Measurements from ENCODE around the genes ZPBP2, NR1D1 and TOP2A.

DNA sequence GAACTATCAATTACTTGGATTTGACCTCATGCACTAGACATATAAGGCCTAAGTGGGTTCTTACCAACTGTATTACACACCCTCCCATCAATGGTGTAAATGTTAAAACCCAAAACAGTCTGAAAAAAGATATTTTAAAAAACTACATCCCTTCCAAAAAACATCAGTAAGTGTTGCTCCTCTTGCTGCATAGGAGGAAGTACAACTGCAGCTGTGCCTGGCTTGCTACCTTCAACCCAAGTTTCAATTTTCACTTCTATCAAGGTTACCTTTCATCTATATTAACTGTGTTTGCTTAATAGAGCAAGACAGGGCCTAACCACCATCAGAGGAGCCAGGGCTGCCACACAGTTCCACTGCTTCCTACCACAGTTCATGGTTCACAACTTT, 56.5 kb downstream of the GRB7 start:
- PRO-cap, result bidirectional peak, plus-strand start at position 325 of the sequence, minus-strand start at position 252 of the sequence

GRCh38 chr17:39867496-39868793, at the start of gene ZPBP2:
ZPBP2 (plus strand) TSS chr17:39868202.
- PRO-cap, result unidirectional peak, minus-strand start at chr17:39868104; unidirectional peak, minus-strand start at chr17:39868134

DNA sequence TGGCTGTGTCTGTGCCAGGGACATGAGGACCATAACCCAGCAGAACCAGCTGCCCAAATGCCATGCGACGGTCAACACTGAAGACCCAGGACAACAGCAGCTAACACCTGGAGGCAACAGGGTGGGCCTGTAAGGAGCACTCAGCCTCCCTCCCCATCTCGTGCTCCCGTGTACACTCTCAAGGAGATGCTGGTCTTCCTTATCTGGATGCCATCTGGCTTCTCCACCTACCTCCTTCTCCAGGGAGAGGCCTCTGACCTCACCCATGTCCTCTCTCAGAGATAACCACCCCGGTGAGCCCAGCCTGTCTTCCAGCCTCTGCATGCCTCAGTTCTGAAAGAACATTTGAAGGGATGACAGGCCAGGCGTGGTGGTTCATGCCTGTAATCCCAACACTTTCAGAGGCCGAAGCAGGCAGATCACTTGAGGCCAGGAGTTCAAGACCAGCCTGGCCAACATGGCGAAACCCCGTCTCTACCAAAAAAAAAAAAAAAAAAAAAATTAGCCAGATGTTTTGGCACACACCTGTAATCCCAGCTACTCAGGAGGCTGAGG, 878 bp upstream of the GSDMB start:
- PRO-cap, result no peak

GRCh38 chr17:40031568-40032257, 16.5 kb downstream of the CSF3 start:
- PRO-cap, result no peak

GRCh38 chr17:40058388-40058845, 4.2 kb upstream of the MED24 start:
- PRO-cap, result no peak

DNA sequence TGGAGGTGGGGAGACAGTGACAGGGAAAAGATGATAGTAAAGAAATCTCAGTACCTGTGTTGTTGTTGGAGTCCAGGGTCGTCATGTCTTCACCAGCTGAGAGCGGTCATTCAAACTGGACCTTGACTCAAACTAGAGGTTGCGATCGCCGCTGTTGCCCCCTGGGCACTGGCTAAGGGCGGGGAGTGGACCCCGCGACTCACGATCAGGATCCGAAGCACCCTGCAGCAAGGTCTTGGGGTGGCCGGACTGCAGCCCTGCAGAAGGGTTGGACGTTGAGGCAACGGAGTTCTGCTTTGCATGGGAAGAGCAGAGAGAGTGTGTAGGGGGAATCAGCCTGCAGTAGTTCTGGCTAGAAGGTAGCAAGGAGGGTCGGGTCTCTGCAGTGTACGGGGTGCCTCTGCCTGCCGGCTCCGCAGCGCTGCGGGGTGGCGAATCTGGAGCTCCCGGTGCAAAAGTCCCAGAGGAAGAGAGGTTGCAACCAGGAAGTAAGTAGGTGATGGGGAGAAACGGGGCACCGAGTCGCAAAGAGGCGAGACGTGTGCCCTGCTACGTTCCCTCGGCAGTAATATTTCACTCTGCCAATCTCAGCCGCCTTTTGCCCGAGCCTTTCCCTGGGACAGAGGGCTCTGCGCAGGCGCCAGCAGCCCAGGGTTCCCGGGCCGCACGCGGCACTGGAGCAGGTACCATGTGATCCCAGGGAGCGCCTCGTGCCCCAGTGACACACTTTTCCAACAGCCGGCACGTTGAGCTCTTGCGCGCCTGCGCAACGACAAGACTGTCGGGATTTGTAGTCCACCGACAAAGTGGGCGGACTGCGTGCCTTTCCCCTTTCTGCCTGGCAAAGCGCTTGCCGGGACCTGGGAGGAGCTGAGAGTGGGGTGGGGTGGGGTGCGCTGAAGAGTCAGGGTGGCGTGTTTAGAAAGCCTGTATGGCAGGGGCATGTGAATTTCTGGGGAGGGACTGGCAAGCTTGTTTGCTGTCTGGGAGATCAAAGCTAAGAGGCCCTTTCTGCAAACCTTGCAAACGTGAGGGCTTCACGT, at the start of gene NR1D1:
Gene NR1D1 (minus strand): TSS at position 580 of the 1,043 bp plus-strand sequence.
- PRO-cap, result bidirectional peak, plus-strand start at position 495 of the sequence, minus-strand start at position 439 of the sequence; bidirectional peak, plus-strand start at position 873 of the sequence, minus-strand start at position 570 of the sequence

DNA sequence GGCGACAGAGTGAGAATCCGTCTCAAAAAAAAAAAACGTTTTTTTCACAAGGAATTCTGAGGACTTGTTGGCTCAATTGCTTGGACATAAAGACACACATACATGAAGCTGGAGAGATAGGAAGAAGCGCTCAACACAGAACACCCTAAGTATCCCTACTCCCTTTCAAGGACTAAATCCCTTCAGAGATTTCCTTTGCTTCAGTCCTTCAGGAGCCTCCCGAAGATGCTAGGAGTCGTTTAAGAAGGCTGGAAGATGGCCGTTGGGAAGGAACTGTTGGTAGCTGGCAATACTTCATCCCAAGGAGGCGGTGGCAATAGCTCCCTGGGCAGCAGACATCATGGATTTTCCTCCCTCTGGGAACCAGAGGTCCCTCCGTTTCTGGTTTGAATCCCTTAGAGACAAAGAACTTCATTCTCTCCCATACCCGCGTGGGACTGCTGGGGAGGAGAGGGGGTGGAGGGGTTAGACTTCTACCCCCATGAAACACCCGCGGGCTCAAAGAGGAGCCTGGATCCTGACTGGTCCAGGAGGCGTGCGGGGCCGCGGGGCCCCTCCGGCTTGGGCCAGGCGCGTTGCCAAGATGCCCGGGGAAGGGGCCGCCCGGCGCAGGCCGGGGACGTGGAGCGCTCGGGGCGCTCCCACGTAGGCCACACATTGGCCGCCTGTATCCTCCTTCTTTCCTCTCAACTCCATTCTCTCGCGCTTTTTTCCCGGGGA, 637 bp upstream of the MSL1 start:
- PRO-cap, result no peak

DNA sequence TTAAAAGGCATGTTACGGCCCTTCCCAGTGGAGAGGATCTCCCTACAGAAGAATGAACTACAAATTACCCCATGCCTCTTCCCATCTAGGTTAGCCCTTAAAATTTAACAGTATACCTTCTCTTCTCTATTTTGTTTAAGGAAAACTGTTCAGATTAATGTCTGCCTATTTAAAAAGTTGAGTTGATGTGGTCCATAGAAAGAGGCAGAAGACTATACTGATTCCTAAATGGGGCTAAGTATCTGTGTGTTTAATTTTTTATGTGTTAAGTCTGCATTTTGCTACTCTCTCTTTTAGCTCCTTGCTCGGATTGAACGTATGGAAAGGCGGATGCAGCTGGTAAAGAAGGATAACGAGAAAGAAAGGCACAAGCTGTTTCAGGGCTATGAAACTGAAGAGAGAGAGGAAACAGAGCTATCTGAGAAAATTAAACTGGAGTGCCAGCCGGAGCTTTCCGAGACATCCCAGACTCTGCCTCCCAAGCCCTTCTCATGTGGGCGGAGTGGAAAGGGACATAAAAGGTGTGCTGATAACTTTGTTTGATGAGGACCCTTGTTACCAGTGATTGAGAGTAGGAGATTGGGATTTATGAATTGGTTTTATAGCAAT, 4.2 kb downstream of the MSL1 start:
- PRO-cap, result no peak

DNA sequence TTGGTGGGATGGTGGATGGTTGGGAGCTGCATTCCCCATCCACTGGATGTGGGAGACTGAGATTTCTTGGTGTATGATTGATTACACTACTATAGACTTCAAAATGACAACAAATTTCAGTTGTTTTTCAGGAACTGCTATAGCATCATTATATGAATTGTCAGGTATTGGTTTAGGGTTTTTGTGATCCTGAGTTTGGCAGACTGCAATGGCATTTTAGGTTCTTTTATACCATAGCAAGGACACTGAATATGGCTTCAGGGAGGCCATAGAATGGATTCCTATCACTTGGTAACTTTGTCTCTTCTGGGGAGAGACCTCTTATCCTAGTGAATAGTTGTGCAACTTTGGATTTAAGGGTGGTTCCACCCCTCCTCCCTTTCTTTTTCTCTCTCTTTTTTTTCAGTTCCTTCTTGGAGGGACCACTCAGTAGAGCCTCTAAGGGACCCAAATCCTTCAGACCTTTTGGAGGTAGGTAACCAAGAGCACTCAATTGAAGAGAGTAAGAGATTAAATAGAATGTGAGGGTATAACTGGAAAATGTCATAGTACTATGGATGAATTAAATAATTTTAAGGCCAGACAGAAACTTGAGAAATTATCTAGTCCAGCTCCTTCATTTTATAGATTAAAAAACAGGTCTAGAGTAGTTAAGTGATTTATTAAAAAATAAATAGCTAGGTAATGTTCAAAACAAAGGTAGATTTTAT, 8.6 kb upstream of the CASC3 start:
- PRO-cap, result no peak

DNA sequence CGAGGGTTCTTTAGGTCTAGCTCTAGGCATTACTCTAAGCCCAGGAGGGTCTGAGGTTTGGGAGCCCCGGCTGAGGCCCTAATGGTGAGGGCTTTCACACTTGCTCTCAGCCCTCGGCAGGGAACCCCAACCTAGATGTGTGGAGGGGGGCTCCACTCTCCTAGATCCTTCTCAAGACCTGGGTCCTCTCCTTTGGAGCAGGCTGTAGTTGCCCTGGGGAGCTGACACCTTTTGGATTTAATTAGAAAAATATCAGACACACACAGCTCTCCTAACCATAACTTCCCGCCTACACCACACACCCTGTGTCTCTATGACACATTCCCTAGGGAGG, 2.4 kb downstream of the RAPGEFL1 start:
- PRO-cap, result no peak

- PRO-cap, result no peak
Measured at GRCh38 chr17:40323535-40324581, 14.9 kb downstream of the RARA start.

DNA sequence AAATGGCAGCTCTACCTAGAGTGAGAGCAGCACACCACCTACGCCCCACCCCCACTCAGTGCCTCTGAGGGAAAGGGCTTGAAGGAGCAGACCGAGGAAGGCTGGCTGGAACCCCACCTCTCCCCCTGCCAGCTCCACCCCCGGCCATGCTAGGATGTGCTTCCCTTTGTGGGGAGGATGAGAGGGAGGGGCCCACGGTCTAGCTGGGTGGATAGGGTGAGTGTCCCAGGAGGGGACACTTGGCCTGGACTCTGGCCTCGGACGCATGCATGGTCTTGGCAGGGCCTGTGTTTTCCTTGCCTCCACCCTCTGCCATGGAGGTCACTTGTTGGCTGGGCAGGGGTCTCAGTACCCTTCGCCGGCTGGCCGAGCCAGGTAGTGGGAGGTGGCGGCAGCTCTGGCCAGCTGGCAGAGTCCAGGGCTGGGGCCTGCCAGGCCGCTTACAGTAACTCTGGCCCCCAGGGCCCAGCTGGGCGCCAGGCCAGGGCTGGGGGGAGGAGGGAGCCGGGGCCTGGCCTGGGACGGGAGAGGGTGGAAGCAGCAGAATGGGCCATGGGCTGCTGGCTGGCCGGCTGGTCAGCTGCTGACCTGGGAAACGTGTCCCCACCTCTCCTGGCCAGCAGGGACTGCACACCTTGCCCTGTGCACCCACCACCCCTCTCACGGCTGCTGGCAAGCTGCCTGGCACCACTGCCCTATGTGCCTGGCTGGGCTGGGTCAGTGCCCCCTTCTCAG, 22.9 kb downstream of the RARA start:
- PRO-cap, result bidirectional peak, plus-strand start at position 238 of the sequence, minus-strand start at position 57 of the sequence

- PRO-cap, result bidirectional peak, plus-strand start at chr17:40342141, minus-strand start at chr17:40342035
Measured at GRCh38 chr17:40341881-40342772, 22.4 kb downstream of the GJD3 start.

DNA sequence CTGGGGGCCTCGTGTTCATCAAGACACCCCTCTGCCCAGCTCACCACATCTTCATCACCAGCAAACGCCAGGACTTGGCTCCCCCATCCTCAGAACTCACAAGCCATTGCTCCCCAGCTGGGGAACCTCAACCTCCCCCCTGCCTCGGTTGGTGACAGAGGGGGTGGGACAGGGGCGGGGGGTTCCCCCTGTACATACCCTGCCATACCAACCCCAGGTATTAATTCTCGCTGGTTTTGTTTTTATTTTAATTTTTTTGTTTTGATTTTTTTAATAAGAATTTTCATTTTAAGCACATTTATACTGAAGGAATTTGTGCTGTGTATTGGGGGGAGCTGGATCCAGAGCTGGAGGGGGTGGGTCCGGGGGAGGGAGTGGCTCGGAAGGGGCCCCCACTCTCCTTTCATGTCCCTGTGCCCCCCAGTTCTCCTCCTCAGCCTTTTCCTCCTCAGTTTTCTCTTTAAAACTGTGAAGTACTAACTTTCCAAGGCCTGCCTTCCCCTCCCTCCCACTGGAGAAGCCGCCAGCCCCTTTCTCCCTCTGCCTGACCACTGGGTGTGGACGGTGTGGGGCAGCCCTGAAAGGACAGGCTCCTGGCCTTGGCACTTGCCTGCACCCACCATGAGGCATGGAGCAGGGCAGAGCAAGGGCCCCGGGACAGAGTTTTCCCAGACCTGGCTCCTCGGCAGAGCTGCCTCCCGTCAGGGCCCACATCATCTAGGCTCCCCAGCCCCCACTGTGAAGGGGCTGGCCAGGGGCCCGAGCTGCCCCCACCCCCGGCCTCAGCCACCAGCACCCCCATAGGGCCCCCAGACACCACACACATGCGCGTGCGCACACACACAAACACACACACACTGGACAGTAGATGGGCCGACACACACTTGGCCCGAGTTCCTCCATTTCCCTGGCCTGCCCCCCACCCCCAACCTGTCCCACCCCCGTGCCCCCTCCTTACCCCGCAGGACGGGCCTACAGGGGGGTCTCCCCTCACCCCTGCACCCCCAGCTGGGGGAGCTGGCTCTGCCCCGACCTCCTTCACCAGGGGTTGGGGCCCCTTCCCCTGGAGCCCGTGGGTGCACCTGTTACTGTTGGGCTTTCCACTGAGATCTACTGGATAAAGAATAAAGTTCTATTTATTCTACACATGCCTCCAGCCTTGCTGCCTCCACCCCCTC, 7.6 kb downstream of the GJD3 start:
- PRO-cap, result no peak

DNA sequence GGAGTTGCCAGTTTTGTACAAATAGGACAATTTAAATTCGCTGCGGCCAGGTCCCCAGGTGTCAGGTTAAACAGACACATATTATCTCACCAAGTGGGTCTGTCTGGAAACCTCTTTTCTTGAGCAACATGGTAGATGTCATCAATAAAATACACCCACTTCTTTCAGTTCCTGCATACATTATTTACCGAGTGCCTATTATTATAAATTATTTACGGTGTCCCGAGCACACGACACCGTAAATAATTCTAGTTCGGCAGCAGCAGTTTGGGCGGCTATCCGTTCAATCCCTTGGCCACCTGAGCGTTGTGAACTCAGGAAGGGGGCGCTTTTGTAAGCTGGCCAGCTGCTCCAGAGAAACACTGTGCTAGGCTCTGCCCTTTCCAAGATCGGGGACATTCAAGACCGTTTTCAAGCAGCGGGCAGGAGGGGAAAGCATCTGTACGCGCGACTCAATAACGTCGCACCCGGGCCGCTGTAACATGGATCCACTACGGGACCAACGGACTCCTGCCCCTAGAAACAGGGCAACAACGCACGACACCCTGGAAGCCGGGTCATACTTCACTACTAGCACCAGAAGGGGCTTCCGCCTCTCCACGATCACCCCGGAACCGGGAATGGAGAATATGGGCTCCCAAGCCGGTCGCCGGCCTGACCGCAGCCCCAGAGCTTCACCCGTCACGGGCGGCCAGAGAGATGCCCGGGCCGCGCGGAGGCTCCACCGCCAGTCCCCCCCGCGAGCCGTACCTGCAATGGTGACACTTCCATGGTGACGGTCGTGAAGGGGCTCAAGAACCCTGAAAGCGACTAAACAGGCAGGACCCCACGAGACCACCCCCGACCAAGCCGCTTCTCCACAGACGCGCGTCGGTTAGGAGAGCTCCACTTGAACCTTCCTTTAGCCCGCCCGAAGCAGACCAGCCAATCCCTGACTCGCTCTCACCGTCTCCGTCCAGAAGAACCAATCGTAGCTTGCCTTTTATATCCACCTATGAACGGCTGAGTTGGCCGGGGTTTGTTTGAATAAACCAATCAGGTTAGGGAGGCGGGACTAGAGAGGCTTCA, at the start of gene TOP2A:
Gene TOP2A (minus strand): TSS at position 876 of the 1,068 bp plus-strand sequence.
- PRO-cap, result bidirectional peak, plus-strand start outside the sequence, minus-strand start at position 876 of the sequence

DNA sequence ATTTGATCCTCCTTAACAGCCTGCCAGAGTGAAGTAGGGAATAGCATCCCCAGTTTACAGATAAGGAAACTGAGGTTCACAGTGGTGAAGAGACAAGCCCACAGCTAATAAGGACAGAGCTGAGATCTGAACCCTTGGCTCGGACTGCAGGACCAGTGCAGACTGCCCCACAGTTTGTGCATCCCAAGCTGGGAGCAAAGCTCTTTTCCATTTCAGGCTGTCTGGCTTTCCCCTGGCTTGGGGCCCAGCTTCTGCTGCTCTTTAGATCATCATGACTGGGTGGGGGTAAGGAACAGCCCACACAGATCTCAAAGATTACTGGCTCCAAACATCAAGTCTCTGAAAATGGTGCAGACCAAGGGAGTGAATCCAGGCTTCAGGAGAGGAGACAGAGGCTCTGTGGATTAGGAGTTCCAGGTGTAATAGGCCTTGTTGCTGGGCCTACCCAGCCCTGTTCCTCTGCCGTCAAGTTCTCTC, 10.2 kb upstream of the IGFBP4 start:
- PRO-cap, result no peak

DNA sequence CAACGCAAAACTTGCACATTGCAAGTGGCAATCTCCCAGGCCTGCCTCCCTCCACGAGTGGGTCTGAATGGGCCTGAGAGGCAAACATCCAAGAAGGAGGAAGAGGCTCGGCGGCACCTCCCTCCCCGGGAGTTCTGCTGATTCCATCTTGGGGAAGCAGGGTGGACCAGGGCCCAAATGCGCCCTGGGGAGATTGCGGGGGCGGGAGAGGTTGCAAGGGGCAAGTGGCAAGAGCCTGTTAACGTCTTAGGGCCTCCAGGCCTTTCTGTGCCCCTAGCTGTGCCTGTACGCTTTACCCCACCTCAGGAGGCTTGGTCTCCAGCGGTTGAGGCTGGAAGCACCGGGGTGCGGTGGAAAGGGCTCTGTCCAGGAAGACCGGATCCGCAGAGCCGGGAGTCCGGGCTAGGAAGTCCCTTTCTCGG, 561 bp upstream of the IGFBP4 start:
- PRO-cap, result unidirectional peak, plus-strand start at position 91 of the sequence; unidirectional peak, plus-strand start at position 321 of the sequence

DNA sequence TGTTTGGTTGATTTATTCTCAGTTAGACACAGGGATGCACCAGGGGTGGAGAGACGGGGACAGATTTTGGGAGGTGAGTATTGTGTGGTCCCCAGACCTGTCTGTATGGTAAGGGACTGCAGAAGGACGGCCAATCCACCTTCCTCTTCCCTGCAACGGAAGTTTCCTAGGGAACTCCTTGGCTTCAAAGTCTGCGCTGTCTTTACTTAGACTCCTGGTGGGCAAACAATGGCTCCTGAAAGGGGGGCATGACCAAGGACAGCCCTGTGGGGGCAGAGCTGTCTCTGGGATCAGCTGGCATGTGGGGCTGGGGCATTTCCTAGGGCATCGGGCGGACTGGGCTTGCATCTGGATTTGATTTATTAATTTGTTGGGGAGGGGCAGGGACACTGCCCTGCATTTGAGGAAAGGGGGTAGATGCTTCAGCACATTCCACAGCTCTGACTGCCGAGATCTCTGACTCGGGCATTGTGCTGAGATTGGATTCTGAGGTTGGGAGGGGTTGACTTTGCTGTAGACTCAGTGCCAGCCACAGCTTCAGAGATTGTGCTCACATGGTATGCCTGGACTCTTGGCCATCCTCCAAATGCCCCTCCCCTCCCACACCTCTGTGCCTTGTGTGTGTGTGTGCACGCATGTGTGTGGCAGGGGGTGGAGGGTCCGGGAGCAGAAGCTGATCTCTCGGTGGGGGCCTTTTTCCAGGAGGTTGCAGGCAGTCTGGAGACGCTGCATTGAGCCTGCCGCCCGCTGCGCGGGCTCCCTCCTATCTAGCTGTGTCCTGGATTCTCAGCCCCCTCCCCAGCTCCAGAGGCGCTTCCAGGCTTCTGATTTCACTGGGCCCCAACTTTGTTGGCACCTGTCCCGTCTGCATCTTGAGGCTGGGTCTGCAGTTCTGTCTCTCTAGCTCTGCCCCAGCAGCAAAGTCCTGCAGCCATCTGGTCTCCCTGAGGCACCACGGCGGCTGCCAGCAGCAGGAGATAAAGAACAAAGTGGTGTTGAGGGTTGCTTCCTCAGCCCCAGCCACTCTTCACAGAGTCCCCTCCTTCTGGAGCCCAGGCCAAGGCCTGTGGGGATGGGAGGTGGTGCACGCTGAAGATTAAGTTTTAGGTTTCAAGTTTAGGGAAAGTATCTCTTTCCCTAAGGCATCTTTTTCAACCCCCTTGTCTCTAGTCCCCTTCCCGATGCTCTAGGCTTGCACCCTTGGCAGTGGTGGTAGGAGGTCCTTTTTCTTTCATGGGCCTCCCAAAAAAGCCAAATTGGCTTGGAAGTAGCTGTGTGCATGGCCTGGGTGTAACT, 14.9 kb downstream of the IGFBP4 start:
- PRO-cap, result no peak

GRCh38 chr17:40459030-40459463, 15.8 kb downstream of the IGFBP4 start:
- PRO-cap, result no peak

DNA sequence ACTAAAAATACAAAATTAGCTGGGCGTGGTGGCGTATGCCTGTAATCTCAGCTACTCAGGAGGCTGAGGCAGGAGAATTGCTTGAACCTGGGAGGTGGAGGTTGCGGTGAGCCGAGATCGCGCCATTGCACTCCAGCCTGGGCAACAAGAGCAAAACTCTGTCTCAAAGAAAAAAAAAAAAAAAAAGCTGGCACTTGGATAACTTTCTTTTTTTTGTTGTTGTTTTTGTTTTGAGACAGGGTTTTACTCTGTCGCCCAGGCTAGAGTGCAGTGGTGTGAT, 22.1 kb downstream of the IGFBP4 start:
- PRO-cap, result no peak

All from mucosa of descending colon (tissue), 1 donor.